Calu3 (cell line): Measurements from ENCODE around the genes IGFBP4, KRTAP1-1, KRTAP2-1, KRTAP9-3 and KRTAP9-4.

GRCh38 chr17:40442678-40443099, 561 bp upstream of the IGFBP4 start:
- PRO-cap, result unidirectional peak, plus-strand start at chr17:40442998

GRCh38 chr17:40443100-40444113, at the start of gene IGFBP4:
TSS of gene IGFBP4 (plus strand) at chr17:40443450.
- PRO-cap, result bidirectional peak, plus-strand start at chr17:40443450, minus-strand start at chr17:40443281; bidirectional peak, plus-strand start at chr17:40444187, minus-strand start at chr17:40443814

- PRO-cap, result no peak
Measured at GRCh38 chr17:40469870-40470573, 26.8 kb downstream of the IGFBP4 start.

GRCh38 chr17:40479973-40481098, 21.1 kb downstream of the TNS4 start:
- PRO-cap, result no peak

- PRO-cap, result no peak
Measured at GRCh38 chr17:40521372-40522033, 20.1 kb upstream of the TNS4 start.

DNA sequence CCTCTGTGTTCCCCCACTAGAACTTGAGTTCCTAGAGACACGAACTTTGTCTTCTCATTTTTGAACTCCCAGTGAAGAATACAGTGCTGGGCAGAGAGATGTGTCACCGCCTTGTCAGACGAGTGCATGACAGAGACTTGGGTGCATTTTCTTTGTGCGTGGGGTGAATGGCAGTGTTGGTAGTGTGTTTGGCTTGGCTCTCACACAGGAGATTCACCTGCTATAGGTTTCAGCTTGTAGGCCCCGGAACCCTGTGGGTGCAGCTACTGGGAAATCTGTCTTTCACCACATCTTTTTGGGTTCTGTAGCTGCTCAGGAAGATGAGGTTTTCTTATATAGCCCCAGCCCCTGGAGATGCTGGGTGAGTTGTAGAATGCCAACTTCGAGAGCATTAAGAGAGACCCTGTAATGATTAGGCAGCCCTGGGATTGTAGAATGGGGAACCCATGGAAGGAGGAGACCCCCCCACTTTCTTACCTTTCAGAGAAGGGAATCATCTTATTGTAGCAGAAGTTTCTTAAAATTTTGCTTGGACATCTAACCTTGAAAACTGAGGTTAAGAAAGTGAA, 40.2 kb upstream of the CCR7 start:
- PRO-cap, result no peak

GRCh38 chr17:40819495-40819836, 2.9 kb downstream of the KRT10 start:
- PRO-cap, result bidirectional peak, plus-strand start at chr17:40819658, minus-strand start at chr17:40819631; bidirectional peak, plus-strand start at chr17:40819776, minus-strand start at chr17:40819708

DNA sequence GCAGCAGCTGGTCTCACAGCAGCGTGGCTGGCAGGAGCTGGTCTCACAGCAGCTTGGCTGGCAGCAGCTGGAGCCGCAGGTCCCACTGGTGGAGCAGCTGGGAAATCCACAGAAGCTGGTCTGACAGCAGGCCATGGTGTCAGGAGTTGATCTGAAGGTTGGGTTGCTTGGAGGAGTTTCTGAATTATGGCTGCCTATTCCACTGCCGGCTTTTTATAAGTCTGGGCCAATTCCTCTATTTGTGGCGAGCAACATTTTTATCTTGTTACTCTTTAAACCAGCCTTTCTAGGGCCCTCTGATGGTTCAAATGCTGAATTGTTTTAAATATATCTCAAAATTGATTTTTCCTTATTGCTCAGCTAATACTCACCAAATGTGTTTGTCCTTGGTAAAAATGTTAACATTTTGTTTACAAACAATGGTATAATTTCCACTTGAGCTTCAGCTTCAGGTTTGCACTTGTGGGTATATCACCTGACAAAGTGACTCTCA, at the start of gene KRTAP1-1:
KRTAP1-1 (minus strand) TSS at position 188 of the 493 bp plus-strand sequence.
- PRO-cap, result unidirectional peak, minus-strand start at position 188 of the sequence; unidirectional peak, minus-strand start at position 217 of the sequence

- PRO-cap, result no peak
Measured at GRCh38 chr17:41047177-41047519, at the start of gene KRTAP2-1. TSS of gene KRTAP2-1 (minus strand) at chr17:41047316.

- PRO-cap, result no peak
Measured at GRCh38 chr17:41232309-41232608, at the start of gene KRTAP9-3. TSS of gene KRTAP9-3 (plus strand) at chr17:41232449.

GRCh38 chr17:41249397-41249948, at the start of gene KRTAP9-4:
TSS of gene KRTAP9-4 (plus strand) at chr17:41249687.
- PRO-cap, result no peak

GRCh38 chr17:41341327-41342079, 9.1 kb downstream of the KRT33A start:
- PRO-cap, result no peak

GRCh38 chr17:41394786-41395387, 2.5 kb downstream of the KRT31 start:
- PRO-cap, result no peak

- PRO-cap, result no peak
Measured at GRCh38 chr17:41502713-41503605, 2.5 kb downstream of the KRT13 start.

GRCh38 chr17:41511132-41511594, 5.8 kb upstream of the KRT13 start:
- PRO-cap, result no peak

DNA sequence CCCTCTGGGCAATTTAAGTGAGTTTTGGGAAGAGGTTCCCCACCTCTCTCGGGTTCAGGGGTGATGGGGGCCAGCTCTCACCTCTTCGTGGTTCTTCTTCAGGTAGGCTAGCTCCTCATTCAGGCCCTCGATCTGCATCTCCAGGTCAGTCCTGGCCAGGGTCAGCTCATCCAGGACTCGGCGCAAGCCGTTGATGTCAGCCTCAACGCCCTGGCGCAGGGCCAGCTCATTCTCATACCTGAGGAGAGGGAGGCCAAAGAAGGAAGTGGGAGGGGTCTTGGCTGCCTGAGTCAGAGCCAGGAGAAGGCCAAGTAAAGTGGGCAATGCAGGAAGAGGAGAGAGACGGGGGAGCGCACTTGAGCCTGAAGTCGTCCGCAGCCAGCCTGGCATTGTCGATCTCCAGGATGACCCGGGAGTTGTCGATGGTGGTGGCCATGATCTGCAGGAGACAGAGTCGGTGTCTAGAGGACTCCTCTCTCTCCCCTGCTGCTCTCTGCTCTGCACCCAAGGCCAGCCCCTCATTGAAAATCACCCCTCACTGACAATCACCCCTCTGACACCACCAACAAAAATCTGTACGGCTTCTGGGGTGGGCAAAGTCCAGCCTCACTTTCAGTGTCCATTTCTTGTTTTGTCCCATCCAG, 1.8 kb downstream of the KRT15 start:
- PRO-cap, result no peak

DNA sequence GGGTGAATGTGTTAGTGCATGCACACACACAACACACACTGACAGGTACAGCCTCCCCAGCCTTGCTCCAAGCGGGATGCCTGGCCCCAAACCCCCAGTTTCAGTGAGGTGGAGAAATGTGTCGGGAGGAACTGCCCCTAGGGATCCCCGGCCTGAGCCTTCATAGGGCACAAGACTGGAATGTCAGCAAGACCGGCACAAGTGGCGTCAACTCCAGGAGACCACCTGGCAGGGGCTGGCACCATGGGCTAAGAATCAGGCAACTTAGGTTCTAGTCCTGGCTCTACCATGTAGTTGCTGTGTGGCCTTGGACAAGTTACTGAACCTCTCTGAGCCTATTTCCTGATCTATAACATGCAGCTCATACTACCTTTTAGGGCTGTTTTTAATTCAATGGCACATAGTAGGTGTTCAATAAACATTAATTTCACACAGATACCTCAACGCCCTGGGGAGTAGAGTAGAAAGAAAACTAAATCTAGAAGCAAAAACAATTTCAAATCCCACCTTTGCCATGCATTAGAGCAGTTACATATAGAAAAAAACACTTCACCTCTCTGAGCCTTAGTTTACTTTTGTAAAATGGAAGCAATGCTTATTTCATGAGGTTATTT, 4.2 kb upstream of the KRT15 start:
- PRO-cap, result no peak

- PRO-cap, result bidirectional peak, plus-strand start at chr17:41547519, minus-strand start at chr17:41547443; bidirectional peak, plus-strand start at chr17:41547744, minus-strand start at chr17:41547965
Measured at GRCh38 chr17:41547235-41547860, 19.2 kb upstream of the KRT19 start.

- PRO-cap, result unidirectional peak, minus-strand start at chr17:41584404
Measured at GRCh38 chr17:41584239-41584676, 2.4 kb downstream of the KRT14 start.

DNA sequence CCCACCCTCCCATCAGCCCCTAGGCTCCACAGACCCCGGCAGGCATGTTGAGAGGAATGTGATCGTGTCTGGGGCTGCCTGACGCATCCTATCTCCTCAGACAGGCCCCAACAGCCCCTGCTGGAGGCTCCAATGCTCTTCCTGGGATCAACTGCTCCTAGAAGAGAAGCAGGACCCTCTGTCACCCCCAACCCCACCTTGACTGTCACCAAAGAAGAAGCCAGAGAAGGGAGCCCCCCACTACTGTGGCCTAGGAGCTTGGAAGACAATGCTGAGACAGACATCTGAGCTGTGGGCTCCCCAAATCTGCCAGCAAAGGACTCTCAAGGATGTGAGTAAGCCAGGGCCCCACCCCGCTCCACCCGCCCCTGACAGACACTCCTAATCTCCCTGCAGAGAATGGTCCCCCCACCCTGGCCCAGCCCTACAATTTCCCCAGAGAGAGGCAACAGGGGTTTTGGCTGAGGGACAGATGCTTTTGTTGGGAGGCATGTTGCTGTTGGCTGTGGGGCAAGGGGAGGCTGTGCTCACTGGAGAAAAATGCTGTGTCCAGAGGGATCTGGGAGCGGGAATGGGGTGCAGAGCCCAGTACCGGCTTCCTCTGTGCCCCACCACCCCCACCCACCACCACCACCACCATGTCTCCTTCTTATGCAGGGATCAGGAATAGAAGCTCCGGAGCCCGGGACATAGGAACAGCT, 1.7 kb upstream of the KRT14 start:
- PRO-cap, result no peak